Cardiac ventricle fibroblast (primary cell): ENCODE data around the gene TCF20.

- RAMPAGE, long total RNA = no peak
These were observed 15.4 kb downstream of the XRCC6 start for GRCh38 chr22:41636395-41636923.

DNA sequence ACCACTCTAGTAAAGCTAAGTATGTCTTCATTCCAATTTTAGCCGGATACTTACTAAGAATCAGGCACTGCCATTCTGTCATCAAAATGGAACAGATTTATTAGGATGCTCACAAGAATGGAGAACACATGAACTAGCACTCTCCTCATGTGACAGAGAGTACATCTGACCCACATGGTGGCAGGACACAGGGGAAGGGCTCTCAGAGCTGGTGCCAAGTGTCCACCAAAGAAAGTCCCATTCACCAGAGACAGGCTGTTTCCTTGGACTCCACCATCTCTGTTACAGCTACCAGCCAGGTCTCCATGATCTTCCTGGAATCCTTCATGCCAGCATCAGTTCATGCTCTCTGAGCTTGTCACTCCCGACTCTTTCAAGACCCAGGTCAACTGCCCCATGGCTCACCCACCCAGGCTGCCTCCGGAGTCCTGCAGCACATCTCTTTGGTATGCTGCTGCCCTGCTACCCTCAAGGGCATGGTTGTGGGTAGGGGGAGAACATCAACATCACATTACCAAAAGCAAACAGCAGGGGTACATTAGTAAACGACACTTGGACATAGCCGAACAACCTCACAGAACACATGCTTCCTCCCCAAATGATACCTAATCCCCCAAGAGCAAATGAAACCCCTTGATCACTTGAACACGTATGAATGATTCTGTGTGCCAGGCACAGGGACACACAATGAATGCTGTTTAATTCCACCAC, 14.7 kb downstream of the SNU13 start:
- RAMPAGE, long total RNA = no peak

- RAMPAGE, long total RNA = no peak
These were observed 815 bp downstream of the TNFRSF13C start for GRCh38 chr22:41925451-41926531.

DNA sequence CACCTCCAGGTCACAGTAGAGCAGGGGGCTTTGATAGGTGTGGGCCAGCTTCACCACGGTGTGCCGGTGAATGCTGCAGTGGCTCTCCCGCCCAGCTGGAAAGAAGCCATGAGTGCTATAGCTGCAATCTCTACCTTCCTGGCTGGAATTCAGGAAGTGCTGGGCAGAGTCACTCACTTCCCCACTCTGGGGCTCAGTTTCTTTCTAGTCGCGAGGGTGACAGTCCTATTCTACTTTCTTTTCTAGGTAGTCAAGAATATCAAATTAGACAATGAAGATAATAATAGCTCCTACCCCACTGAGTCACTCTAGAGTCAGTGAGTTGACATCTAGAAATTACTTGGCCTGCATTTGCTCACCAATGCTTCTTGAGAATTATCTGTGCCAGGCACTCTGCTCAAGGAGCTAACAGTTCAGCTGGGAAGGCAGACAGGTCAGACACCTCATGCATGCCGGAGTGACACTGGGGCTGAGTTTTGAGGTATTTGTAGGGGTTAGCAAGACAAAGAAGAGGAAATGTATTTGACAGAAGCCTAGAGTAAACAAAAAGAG, 3.3 kb downstream of the CENPM start:
- RAMPAGE, long total RNA = no peak

DNA sequence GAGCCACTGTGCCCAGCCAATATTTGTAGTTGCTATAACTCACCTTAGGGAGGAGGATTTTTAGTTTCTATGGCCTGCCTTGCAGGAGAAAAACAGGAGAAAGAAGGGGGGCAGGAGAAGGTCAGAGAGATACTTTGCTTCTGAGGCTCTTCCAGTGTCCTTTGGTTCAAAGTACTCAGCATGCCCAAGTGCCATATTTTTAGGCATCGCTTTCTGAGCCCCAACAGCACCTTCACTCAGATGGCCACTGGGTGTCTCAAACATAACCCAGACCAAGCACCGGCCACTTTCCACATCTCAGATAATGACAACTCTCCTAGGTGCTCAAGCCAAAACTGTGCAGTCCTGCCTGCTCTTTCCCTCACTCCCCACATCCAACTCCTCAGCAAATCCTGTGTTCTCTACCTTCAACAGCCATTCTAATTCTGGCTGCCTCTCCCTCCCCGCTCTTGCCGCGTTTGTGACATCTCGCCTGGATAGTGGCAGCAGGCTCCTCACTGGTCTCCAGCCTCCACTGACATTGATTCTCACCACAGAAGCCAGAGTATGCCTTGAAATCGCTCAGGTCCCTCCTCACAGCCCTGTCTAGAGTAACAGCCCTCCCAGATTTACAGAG, 1.5 kb upstream of the PHETA2 start:
- RAMPAGE, long total RNA = no peak

DNA sequence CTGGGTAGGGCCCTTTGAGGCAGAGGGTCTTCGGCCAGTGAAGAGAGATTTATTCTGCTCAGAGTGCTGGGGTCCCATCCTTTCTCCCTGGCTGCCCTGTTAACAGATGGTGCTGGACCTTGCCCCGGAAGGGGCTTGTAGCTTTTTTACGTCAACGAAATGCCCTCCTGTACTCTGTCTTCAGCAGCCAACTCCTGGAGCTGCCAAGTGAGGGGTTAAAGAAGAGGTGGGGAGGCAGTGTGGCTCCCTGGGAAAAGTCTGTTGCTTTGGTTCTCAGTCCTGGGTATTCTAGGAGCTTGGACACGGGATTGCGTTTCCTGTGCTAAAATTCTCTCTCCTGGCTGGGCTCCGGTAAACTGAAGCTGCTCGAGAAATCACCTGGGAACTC, 885 bp upstream of the SMDT1 start:
- RAMPAGE, long total RNA = no peak

DNA sequence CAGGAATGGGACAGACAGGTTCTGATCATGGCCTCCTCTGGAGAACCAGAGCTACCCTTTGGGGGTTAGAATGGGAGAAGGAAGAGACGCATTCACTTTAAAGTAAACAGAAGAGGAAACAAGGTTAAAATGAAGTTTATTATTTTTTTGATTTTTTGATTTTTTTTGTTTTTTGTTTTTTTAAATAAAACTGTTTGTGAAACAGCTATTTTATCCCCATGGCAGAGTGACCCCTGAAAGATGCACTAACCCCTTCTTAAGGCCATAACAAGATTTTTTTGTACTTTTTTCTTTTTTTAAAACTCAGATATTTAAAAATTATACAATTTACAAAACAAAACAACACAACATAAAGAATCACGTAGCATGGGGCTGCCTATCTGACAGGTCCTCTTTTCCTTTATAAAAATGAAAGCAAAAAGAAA, 29.3 kb upstream of the CYP2D6 start:
- RAMPAGE, long total RNA = no peak

DNA sequence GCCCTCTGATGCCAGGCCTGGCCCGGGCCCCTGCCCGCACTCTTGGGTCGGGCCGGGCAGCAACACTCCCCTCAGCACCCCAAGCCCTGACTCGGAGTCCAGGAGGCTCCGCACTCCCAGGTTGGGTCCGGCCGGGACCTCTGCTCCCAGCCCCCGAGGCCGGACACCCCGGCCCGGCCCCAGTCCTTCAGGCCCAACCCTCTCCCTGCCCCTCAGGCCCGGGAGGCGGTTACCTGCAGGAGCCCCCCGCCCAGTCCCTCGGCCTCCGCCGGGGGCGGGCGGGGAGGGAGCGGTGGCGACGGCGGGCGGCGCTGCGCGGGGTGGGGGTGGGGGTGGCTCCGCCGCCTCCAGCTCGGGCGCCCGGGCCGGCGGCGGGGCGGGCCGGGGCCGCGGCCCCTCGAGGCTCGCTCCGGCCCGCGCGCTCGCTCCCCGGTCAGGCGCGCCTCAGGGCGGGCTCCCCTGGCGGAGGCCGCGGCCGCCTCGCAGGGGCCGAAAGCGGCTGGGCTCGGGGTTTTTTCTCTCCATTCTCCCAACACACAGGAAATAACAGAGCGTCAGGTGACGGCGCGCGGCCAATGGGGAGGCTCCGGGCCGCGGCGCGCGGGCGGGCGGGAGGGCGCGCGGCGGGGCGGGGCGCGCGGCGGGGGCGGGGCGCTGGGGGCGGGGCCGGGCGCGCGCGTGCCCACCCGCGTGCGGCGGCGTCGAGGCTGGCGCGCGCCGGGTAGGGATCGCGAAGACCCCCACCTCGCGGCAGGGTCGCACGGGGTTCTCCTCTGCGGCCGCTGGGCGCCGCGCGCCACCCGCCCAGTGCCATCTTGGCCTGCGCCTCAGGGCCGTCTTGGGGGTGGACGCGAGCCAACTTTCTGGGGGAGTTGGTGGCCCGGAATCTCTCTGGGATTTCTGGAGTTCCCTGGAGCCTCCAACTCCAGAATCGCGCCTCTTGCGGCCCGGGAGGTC, at the start of gene TCF20:
Gene TCF20, minus strand, starts transcription at position 548 of the 957 bp plus-strand sequence.
- RAMPAGE, long total RNA = no peak

DNA sequence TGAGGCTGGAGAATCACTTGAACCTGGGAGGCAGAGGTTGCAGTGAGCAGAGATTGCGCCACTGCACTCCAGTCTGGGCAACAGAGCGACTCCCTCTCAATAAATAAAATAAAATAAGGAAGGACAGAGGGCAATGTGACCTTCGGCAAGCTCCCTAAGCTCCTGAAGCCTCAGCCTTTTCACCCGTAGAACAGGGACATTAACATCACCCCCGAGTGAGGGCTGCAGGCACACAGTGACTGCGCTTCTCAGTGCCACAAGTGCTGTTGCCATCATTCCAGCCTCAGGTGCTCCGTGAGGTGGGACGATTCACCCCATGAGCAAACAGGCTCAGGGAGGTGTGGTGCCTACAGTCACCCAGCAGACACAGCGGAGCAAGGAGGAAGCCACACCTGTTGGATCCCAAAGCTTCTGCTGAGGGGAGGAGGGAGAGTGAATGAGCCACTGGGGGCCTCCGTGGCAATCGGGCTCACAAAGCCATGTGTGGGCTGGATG, 9.0 kb upstream of the TCF20 start:
- RAMPAGE, long total RNA = no peak

DNA sequence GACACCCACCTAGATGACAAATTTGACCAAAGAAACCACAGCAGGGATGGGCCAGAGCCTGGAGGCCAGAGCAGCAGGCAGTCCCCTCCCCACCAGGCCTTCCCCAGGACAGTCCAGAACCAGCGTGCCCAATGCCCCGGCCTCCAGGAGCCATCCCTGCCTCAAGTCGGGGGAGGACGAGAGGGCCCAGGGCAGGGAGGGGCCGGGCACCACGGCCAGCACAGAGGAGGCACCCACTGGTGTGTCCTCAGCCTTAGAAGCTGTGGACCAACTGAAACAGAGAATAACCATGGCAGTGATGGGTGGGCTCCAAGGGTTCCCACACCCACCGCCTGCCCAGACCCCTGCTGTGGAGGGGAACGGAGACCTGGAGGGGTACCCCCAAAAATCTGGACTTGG, 28.3 kb upstream of the TCF20 start:
- RAMPAGE, long total RNA = no peak

GRCh38 chr22:42384590-42385217, 47.5 kb downstream of the NFAM1 start:
- RAMPAGE, long total RNA = no peak

DNA sequence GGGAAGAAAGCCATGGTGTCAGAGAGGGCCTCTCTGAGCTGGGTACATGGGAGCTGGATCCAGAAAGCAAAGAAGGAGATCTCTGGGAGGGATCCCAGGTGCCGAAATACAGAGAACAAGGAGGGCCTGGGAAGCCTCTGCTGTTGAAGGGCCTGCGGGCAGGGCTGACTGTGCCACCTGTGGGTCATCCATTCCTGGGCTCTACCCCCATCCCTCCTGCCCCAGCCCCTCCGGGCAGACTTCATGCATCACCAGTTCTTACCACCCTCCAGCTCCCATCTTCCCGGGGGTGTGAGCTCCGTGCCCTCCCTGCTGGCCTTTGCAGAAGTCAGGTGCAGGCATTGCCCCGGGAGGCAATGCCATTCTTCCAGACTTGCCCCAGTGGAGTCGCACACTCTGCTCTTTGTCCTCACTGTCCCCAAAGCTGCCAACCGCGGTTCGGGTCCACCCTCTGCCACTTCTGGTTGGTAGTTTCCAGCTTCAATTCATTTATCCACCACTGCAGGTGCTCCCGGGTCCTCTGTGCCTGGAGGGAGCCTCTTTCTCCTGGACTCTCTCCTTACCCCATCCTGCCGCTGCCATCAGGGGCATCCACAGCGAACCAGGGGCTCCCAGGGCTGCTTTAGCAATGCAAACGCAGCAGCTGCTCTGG, 28.2 kb downstream of the NFAM1 start:
- RAMPAGE, long total RNA = no peak

- RAMPAGE, long total RNA = no peak
These were observed 7.9 kb upstream of the NFAM1 start for GRCh38 chr22:42440059-42440561.

GRCh38 chr22:42500063-42501128, 19.2 kb downstream of the RRP7A start:
- RAMPAGE, long total RNA = no peak

GRCh38 chr22:42539269-42539754, 14.4 kb upstream of the SERHL2 start:
- RAMPAGE, long total RNA = no peak

DNA sequence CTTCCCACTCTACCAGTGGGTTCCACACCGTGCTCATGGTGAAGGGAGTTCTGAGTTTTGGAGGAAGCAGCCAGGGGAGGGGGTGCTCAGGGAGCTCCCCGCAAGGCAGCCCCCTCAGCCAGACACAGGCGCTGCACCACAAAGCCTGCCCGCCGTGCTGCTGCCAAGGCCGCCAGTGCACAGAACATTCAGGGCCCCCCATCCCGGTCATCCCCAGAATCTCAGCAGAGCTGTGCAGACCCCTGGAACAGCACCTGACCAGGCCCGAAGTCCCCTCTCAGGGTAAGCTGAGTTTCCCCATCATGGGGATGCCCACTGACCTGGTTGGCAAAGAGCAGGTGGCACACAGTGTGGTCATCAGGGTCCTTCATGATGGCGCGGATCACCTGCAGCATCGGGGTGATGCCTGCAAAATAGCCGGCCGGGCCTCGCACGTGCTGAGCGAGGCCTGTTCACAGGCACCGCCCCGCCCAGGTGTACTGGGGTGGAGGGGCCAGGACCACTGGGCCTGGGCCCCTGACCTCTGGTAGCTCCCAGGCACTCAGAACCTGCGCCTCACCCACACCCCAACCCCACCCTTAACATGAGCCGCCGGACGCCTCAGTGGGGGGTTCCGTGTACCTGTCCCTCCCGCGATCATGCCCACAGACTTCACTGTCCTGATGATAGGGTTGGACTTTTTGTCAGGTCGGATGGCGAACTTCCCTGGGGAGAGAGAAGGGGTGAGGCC, 12.5 kb upstream of the POLDIP3 start:
- RAMPAGE, long total RNA = no peak

GRCh38 chr22:42644984-42645796, 4.0 kb downstream of the CYB5R3 start:
- RAMPAGE, long total RNA = no peak

GRCh38 chr22:42662573-42662886, 13.3 kb upstream of the CYB5R3 start:
- RAMPAGE, long total RNA = no peak

DNA sequence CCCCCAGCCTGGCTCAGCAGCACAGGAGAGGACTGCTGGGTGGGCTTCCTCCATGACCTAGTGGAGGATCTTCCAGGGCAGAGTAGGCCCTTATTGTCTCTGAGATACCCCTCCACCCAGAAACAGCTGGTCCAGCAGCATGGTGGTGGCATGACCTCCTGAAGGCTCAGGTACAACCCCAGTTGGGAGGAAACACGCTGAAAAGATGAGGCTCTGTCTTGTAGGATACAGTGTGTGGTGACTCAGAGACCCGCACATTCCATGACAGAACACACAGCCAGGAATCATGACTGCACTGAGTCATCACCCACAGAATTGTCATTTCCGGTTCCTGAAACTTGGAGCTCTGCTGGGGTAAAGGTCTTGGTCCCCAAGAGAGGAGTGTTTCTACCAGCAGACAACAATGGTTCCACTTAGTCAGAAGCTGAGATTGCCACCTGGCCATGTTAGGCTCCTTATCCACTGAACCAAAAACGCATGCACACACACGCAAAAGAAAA, 31.4 kb upstream of the CYB5R3 start:
- RAMPAGE, long total RNA = no peak

DNA sequence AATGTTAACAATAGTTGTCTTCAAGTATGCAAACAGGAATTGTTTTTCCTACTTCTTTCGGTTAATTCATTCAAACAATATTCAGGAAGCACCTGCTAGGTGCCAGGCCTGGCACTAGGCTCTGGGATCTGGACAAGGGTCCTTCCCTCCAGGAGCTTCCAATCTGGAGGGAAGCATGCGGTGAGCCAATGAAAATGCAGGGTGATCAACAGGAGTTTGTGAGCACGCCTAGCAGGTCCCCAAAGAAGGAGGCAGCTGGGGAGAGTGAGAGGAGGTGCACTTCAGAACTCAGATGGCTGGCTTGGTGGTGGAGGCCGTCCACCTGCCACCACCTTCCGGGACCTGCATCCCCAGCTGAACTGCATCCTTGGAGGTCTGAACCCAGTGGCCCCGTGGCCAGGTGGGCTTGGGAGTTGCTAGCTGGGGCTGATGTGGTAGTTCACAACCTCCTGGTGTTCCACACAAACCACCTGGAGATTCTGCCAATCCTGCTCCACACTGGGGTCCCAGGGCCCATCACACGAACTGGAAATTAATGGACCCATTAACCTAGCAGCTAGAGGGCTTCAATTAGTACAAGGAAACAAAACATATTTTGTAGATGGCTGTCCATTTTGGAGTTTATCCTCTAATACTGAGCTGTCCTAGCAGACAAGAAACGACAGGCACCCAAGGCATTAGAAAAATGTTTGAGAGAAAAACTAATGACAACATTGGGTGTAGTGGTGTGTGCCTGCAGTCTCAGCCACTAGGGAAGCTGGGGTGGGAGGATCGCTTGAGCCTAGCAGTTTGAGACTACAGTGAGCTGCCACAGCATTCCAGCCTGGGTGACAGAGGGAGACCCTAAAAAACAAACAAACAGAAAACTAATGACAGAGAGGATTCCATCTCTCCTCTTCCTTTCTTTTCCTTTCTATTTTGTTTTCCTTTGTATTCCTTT, 1.8 kb downstream of the A4GALT start:
- RAMPAGE, long total RNA = no peak